ENCODE measurements around a stretch of chr6.

DNA sequence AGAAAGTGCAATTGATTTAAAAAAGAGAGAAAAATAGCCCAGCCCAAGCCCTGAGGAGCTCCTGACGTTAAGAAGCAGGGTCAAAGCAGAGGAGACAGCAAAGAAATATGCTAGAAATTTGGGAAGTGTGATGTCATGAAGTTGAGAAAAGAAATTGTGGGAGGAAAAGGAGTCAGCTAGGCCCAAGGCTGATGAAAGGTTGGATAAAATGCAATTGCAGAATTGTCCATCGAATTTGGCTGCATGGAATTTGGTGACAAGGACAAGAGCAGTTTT lies 381.6 kb downstream of the LAMA2 start:
- PRO-cap, result no peak
- RAMPAGE, long total RNA, 4 experiments, result no peak in any of the 4 experiments

- PRO-cap, result bidirectional peak, plus-strand start at chr6:129490717, minus-strand start at chr6:129490594
- RAMPAGE, long total RNA, 4 experiments, result no peak in any of the 4 experiments
Observed at GRCh38 chr6:129490258-129490818, 219.6 kb downstream of the ARHGAP18 start.

DNA sequence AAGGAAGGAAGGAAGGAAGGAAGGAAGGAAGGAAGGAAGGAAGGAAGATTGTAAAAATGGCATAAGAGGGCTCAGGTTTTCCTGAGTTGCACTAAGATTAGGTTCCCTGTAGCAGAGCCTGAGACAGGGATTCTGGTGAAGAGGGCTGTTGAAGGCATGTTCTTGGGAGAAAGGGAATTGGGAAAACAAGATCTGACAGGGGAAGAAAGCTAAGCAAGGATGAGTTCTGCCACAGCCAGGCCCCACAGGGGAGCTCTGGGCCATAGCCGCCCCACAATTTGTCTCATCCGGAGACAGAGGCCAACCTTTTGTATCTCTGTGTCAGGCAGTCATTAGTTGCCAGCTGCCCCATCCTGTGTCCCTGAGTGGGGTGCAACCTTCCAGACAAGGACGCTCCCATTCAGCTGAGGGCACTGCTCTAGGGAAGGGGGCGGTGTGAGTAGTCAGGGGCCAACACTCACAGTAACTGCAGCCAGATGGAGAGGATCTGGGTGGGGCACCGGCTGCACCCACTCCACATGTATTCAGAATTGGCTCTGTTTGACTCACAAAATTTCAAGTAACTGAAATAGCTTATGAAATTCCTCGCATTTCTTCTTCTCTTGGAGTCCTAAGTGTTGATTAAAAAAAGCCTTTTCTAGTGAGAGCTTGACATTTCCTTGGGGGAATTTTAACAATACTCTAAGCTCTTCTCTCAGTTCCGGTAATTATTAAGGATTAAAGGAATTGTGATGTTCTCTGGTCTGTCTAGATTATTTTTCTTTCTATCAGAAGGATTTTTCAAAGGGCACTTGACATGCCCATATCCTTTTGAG lies 189.1 kb upstream of the ARG1 start:
- PRO-cap, result no peak
- RAMPAGE, long total RNA, 4 experiments, result no peak in any of the 4 experiments

DNA sequence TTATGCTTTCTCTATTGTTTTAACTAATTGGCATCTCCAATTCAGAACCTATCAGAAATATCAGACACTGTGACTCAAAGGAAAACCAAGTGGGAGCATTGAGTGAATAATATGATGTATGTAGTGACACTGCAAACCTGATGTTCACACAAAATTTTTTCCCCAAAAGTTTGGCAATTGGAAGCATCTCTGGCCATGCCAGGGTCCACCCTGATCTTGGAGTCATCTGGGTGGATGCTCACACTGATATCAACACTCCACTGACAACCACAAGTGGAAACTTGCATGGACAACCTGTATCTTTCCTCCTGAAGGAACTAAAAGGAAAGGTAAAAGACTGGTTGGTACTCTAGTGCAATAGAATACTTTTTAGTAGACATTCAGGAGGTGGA lies 8.0 kb downstream of the ARG1 start:
- PRO-cap, result no peak
- RAMPAGE, long total RNA, 4 experiments, result no peak in any of the 4 experiments

DNA sequence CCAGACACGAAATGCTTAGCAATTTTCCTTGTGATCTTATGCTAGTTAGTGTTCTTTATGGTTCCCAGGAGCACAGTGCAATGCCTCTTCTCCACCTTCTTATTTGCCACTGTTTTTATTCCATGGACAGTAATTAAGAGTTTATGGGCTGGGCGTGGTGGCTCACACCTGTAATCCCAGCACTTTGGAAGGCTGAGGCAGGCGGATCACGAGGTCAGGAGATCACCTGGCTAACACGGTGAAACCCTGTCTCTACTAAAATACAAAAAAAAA lies 55.6 kb downstream of the ENPP1 start:
- PRO-cap, result no peak
- RAMPAGE, long total RNA, 4 experiments, result no peak in any of the 4 experiments

- PRO-cap, result no peak
- RAMPAGE, long total RNA, 4 experiments, result no peak in any of the 4 experiments
Observed at GRCh38 chr6:131947460-131948070, 3.6 kb downstream of the CCN2 start.

DNA sequence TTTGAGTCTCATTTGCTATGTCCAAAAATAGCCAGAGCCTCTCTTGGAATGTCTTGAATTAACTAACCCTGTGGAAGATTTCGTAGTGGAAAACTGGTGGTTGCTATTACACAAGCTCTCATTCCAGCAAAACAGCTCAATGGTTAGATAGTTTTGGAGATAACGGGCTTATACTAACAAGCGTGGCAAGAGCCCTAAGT lies 1.6 kb downstream of the CCN2 start:
- PRO-cap, result no peak
- RAMPAGE, long total RNA, 4 experiments, result no peak in any of the 4 experiments

DNA sequence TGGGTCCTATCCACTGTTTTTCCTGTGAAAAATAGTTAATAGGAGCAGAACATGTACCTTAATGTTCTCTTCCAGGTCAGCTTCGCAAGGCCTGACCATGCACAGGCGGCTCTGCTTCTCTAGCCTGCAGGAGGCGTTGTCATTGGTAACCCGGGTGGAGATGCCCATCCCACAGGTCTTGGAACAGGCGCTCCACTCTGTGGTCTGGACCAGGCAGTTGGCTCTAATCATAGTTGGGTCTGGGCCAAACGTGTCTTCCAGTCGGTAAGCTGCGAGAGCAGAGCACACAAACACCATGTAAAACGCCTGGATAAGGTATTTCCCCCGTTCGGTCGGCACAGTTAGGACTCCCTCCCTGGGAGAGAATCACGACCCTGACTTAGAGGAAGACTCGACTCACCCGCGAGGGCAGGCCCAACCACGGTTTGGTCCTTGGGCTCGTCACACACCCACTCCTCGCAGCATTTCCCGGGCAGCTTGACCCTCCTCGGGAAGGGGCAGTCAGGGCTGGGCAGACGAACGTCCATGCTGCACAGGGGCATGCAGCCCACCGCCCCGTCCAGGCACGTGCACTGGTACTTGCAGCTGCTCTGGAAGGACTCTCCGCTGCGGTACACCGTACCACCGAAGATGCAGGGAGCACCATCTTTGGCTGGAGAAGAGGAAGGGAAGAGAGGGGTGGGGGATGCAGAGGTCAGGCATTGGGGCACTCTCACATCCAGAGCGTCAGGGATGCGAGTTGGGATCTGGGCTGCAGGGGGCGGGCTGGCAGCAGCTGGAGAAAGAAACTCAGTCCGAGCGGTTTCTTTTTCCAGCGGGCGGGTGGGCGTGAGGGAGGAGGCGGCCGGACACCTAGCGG lies 1.1 kb downstream of the CCN2 start:
- PRO-cap, result bidirectional peak, plus-strand start at position 64 of the sequence, minus-strand start outside the sequence; bidirectional peak, plus-strand start at position 195 of the sequence, minus-strand start at position 84 of the sequence
- RAMPAGE, long total RNA, 4 experiments, result start-site peak on the minus strand in 2 of 4 experiments, centred at positions 128 to 555 of the sequence, 5 to 21 reads per replicate

GRCh38 chr6:131998502-131999110 lies 47.4 kb upstream of the CCN2 start:
- PRO-cap, result no peak
- RAMPAGE, long total RNA, 4 experiments, result no peak in any of the 4 experiments

DNA sequence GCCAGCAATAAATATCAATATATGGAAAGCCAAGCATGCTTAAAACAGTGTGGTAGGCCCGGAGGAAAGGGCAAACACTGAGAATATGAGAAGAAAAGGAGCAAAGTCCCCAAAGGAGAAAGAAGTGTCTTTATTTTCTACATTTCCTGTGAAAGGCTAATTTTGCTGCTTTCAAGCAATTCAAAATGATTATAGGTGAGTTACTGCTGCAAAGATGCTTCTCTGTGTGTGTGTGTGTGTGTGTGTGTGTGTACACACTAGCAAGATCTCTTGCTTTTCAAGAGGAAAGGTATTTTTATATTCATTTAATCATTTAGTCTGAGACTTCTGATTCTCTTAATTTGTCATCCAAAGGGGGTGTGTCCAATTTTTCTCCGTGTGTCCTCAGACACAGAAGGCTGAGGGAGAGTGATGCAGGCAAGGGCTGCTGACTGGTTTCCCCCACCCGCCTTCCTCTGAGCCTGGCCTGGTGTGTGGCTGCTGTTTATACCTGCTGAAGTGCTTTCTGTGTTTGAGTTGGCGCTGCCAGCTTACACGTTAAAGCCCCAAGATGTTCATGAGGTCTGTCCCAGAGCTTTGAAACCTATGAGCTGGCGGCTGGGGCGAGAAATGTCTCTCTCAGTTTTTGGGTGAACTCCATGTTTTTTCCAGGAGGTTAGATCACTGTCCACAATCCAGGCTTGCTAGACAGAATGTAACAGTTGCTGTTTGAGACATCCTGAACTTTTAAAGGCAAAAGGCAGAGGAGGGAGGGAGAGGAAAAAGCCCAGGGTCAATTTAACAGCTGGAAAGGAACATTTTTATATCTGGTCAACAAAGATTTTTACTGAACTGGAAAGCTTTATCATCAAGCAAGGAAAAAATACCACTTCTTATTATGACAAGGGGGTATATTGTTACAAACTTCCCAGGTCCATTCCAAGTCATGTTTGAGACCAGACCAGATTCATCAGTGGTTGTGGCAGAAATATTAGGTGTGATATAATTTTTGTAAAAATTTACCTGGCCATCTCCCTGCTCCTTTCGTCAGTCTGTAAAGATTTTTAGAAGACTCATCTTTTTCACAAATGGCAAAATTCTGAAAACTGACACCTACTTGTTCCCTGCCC lies 69.0 kb upstream of the CCN2 start:
- PRO-cap, result unidirectional peak, plus-strand start at position 405 of the sequence; unidirectional peak, minus-strand start at position 457 of the sequence
- RAMPAGE, long total RNA, 4 experiments, result no peak in any of the 4 experiments

DNA sequence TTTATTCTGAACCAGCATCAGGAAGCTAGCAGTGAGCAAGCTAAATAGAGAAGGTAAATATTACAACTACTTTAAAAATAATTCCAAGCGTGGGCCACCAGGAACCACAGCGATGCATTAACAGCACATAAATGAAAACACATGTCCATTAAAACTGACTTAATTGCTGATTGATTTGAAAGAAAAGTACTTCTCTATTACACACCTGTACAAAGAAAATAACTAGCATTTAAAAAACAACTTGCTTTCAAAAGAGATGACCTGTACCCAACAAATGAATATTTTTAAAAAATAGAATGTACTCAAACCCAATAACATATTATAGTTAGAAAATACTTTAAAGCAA lies 364 bp upstream of the TAAR1 start:
- PRO-cap, result no peak
- RAMPAGE, long total RNA, 4 experiments, result no peak in any of the 4 experiments

DNA sequence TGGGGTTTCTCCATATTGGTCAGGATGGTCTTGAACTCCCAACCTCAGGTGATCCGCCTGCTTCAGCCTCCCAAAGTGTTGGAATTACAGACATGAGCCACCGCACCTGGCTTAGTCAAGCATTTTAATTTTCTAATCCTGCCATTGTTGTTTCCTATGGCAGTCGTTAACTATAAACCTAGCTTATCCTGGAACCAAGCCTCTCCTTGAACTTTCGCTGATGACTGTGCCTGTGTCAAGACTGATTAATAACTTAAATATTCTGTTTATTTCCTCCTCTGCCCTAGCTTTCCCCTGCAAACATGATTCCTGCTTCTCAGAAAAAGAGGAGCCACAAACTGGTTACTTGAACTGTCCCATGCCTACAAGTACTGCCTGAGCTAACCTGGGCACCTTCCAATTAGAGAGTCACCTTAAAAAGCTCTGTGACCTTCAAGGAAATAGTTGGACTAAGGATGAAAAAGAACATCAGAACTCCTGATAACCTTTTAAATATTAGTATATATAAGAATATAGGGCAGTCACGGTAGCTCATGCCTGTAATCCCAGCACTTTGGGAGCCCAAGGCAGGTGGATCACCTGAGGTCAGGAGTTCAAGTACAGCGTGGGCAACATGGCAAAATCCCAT lies 1.4 kb downstream of the VNN1 start:
- PRO-cap, result no peak
- RAMPAGE, long total RNA, 4 experiments, result no peak in any of the 4 experiments

DNA sequence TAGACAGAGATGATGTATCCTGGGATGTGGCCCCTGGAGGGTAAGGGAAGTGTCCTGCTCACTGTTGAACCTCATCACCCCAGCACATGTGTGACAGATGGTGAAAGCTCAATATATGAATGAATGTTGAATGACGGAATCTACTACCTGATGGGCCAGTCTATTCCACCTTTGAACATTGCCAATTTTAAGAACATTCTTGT lies 21.4 kb upstream of the VNN1 start:
- PRO-cap, result no peak
- RAMPAGE, long total RNA, 4 experiments, result no peak in any of the 4 experiments

- PRO-cap, result no peak
- RAMPAGE, long total RNA, 4 experiments, result no peak in any of the 4 experiments
Observed at GRCh38 chr6:132748934-132749598, 8.6 kb downstream of the VNN2 start.

- PRO-cap, result no peak
- RAMPAGE, long total RNA, 4 experiments, result no peak in any of the 4 experiments
Observed at GRCh38 chr6:132793374-132793650, 5.1 kb downstream of the SLC18B1 start.

GRCh38 chr6:133241534-133241785 lies 303 bp downstream of the EYA4 start:
- PRO-cap, result no peak
- RAMPAGE, long total RNA, 4 experiments, result start-site peak on the plus strand in 1 of 4 experiments, at chr6:133241549-133241659 at its widest, 23 reads per replicate

- PRO-cap, result bidirectional peak, plus-strand start at chr6:133749732, minus-strand start at chr6:133749621
- RAMPAGE, long total RNA, 4 experiments, result no peak in any of the 4 experiments
Observed at GRCh38 chr6:133749172-133750028, 139.5 kb upstream of the TCF21 start.

DNA sequence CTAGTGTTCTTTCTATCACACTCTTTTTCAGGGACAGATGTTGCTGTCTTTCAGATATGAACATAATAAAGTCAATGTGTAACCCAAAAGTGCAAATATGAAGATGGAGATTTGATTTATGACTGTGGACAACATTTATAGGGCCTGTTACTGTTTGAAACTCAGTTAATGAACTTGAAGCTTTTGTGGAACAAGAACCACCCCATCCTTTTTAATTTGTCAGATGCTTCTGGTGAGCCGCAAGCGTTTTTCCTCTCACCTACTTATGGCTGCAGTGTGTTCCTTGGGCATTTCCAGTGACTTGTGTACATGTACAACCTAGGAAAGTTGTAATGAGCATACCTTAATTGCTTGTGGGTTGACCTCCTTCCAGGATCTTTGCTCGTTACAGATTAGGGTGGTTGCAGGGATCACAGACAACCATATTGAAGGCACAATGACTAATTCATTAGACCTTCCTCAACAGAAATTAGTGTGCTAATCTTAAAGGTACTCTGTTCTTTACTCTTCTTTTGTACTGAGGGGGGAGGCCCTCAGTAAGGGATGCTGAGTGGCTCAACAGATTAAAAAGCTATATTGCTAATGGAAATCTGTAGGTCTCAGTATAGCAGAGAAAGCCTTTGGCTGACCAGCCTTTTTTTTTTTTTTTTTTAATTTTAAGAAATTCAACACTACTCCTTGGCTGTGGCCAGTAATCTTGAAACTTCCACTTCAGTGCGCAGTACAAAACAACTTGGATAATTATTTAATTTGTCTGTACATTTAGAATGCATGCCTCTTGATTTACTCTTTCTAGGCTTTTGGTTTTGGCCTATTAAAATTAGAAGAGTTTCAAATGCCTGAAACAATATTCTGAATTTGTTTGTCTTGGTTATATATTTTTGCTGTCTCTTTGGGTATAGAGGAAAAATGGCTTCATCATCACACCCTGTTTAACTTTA lies 7.0 kb downstream of the TBPL1 start:
- PRO-cap, result no peak
- RAMPAGE, long total RNA, 4 experiments, result no peak in any of the 4 experiments

- PRO-cap, result no peak
- RAMPAGE, long total RNA, 4 experiments, result no peak in any of the 4 experiments
Observed at GRCh38 chr6:133991805-133992855, 39.1 kb downstream of the TBPL1 start.

GRCh38 chr6:133996474-133997024 lies 43.5 kb downstream of the TBPL1 start:
- PRO-cap, result no peak
- RAMPAGE, long total RNA, 4 experiments, result no peak in any of the 4 experiments